Cardiac ventricle fibroblast (primary cell): ENCODE measurements around a stretch of chr5.

- RAMPAGE, long total RNA: no peak
These were observed 325 bp upstream of the EFNA5 start for GRCh38 chr5:107671154-107671370.

DNA sequence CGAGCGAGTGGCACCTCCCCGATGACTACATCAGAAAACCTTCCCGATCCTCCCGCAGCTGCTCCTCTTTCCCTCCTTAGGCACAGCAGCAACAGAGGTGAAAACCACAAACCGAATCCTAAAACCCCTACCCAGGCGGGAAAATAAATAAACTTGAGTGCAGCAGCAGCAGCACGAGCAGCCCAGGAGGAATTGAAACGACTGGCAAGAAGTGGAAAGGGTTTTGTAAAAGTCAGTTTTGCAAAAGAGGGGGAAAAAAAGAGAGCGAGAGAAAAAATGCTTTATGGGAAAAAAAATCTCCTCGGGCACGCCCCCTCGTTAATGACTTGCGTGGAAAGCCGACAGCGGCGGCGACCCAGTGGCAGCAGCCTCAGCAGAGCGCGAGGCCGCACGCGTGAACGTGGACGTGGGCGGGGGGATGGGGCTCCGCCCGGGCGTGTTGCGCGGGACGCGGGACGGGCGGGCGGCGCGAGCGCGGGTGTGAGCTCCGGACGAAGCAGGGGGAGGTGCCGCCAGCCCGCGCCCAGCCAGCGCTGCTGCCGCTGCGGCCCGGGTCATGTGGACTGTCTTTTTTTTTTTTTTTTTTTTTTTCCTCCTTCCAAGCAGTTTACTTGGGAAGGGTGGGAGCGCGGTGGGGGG, 1.3 kb upstream of the EFNA5 start:
- RAMPAGE, long total RNA: no peak

DNA sequence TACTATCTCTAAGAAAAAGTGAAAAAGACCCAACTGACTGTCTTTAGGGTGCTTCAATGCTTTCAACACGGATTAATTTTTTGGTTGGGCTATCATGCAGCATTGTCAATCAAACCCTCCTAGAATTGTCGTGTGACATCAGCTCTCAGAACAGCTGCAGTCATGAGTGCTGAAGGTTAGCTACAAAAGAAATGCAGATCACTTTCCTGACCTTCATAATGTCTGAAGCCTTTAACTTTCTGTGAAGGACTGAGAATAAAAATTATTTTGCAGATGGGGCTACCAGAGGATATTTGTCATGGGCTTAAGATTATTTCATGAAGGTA, 107.9 kb upstream of the EFNA5 start:
- RAMPAGE, long total RNA: no peak

DNA sequence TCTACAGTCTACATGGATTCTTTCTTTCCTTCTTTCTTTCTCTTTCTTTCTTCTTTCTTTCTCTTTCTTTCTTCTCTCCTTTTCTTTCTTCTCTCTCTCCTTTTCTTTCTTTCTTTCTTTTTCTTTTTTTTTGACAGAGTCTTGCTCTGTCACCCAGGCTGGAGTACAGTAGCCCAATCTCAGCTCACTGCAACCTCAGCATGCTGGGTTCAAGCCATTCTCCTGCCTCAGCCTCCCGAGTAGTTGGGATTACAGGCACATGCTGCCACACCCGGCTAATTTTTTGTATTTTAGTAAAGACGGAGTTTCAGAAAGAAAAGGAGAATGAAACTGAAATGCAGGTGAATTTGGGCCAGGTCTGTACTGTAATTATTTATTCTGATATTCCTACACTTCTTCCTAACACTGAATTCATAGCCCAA, 323.5 kb downstream of the FBXL17 start:
- RAMPAGE, long total RNA: no peak

DNA sequence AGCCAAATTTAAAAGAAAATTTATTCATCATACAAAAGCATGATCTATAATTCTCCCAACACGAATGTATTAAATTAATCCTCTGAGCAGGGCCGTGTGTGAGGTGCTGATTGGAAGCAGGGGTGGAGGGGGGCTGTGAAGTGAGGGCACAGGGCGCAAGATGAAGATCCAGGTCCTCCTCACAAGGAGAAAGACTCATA, 206.9 kb downstream of the FBXL17 start:
- RAMPAGE, long total RNA: no peak

DNA sequence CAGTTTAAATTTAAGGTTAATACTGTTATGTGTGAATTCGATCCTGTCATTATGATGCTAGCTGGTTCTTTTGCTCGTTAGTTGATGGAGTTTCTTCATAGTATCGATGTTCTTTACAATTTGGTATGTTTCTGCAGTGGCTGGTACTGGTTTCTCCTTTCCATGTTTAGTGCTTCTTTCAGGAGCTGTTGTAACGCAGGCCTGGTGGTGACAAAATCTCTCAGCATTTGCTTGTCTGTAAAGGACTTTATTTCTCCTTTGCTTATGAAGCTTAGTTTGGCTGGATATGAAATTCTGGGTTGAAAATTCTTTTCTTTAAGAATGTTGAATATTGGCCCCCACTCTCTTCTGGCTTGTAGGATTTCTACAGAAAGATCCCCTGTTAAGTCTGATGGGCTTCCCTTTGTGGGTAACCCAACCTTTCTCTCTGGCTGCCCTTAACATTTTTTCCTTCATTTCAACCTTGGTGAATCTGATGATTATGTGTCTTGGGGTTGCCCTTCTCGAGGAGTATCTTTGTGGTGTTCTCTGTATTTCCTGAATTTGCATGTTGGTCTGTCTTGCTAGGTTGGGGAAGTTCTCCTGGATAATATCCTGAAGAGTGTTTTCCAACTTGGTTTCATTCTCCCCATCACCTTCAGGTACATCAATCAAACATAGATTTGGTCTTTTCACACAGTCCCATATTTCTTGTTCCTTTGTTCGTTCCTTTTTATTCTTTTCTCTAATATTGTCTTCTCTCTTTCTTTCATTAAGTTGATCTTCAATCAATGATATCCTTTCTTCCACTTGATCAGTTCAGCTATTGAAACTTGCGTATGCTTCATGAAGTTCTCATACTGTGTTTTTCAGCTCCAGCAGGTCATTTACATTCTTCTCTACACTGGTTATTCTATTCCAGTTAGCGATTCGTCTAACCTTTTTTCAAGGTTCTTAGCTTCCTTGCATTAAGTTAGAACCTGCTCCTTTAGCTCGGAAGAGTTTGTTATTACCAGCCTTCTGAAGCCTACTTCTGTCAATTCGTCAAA, 170.3 kb downstream of the FBXL17 start:
- RAMPAGE, long total RNA: no peak

DNA sequence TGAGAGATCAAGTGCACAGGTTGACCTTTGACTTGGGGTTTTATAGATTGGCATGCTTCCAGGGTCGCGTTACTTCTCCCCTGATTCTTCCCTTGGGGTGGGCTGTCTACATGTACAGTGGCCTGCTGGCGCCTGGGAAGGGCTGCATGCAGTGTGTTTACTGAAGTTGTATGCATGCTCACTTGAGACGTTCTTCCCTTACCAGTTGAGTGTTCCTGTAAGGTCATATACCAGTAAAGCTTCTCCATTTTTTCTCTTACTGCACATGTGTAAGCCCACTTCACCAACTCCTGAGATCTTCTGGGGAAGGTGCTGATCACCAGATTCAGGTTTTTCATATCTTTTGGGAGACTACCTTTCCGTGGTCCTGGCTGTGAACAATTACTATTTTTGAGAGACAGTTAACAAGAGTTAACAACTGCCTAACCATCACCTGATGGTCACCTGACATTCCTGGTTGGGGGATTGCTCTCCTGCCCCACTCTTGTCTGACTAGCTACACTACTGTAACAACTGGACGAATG, 126.9 kb upstream of the FER start:
- RAMPAGE, long total RNA: no peak

DNA sequence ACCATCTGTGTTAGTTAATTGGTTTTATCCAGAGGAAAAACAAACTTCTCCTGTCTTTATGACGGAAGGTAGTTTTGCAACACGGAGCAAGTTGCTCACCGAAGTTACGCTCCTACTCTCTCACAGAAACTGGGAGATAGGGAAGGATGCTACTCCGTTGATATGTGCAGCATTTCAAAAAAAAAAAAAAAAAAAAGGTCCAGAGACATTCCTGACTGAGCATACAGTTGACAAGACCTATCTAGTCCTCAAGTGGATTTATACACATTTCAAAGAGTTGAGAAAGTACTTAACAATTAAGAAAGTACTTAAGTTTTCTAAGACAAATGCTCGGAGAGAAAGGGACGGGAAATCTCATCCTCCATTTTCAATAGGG, 550 bp upstream of the FER start:
- RAMPAGE, long total RNA: no peak

DNA sequence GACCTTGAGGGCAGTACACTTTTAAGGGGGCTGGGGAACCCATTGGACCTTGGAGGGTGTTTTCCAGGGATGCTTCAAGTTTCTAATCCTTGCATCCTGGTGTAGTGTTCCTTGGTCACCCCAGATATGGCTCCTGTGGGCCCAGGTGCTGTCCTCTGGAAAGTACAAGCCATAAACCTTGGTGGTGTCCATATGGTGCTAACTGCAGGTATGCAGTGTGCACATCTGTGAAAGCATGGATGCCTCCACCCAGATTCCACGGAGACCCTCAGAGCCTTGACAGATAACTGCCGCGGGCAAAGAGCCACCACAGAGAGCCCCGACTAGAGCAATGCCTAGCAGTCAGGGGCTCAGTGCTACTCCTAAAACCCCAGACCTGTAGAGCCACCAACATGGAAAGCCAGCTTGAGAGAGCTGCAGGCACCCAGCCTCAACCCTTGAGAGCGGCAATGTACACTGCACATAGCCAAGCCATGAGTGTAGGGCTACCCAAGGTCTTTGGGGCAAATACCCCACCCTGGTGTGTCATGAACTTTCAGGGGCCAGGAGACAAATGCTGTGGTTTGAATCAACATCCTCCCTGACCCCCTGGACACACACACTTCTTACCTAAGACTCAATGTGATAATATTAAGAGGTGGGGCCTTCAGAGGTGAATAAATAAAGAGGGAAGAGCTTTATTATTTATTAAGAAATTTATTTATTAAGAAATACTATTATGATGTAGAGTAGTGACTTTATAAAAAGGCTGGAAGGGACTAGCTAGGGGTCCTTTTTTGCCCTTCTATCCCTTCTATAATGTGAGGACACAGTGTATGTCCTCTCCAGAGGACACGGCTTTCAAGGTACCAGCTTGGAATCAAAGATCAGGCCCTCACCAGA, 318.3 kb downstream of the PJA2 start:
- RAMPAGE, long total RNA: no peak

DNA sequence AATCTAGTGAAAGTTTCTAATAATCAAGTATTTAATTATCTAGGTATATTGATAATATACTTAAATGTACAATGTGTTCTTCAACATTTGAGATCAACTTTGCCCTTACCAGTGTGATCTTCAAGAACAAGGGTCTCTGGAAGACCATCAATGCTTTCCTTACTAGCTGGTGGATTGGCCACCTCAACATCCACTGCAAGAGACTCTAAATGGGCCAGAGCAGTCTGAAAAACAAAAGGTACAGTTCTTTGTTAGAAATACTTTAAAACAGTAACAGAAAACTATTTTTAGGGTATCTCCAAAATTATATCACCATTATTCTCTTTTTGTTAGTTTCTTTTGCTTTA, 65.2 kb downstream of the PJA2 start:
- RAMPAGE, long total RNA: no peak

DNA sequence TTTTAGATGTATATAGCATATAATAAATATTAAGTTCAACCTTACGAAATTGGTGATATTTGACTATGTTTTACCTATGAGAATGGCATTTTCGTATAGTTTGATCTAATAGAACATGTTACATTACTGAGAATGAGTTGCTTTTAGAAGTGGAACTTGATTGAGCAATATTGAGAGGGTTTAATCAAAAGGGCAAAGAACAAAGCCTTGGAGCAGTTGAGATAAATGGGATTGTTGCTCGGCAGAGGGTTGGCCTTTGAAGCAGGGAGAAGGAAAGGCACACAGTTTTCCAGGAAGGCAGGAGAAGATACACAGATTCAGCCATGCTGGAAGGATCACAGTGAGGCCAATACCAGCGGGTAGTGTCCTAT, 19.4 kb downstream of the MAN2A1 start:
- RAMPAGE, long total RNA: no peak

DNA sequence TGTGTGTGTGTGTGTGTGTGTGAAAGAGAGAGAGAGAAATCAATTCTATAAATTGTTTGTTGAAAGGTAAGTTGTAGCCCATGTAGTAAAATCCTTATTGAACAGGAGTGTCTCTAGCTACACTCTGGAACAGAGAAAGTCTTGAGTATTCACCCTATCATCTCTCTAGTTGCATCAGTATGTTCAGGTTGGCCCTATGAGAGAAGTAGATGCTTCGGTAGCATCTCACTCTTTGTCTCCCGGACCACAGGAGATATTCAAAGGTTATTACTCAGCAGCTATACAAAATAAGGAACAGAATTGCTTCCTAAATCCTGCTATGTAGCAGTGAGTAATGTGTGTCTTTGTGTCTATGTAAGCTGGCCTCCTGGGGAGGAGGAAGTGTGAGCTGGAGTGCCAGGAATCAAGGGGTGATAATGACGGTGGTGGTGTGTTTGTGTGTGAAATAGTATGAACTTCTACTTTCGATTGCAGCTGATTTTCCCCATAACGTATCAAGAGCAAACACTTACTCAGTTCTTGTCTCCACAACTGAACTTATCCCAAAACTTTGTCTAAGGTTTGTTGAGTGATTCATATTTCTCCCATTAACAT, 310.9 kb downstream of the MAN2A1 start:
- RAMPAGE, long total RNA: no peak

- RAMPAGE, long total RNA: no peak
These were observed 144.0 kb upstream of the TSLP start for GRCh38 chr5:110927486-110927880.

- RAMPAGE, long total RNA: no peak
These were observed 1.5 kb downstream of the TSLP start for GRCh38 chr5:111072787-111073695.

DNA sequence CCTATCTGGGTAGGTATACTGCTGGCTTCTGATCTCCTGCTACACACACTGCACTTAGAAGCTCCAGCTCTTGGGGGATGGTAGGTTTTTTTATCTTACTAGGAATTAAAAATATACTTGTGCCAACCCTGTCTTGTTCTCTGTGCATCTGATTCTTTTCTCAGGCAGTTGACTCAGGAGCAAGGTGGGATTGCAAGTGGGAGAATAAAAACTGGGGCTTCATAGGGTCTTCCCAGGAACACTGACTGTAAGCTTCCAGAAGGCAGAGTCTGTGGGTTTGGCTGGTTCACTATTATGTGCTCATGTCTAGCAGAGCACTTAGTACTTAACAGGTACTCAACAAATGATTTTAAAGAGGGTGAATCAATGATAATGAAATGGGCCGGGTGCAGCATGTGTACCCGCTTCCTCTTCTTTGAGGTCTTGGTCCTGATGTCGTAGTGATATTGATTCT, 5.5 kb downstream of the CAMK4 start:
- RAMPAGE, long total RNA: no peak

- RAMPAGE, long total RNA: no peak
These were observed 76.1 kb downstream of the NREP start for GRCh38 chr5:111680615-111681507.

- RAMPAGE, long total RNA: no peak
These were observed 8.7 kb downstream of the NREP start for GRCh38 chr5:111748241-111748681.

- RAMPAGE, long total RNA: no peak
These were observed 69.2 kb upstream of the NREP start for GRCh38 chr5:111826241-111826606.

DNA sequence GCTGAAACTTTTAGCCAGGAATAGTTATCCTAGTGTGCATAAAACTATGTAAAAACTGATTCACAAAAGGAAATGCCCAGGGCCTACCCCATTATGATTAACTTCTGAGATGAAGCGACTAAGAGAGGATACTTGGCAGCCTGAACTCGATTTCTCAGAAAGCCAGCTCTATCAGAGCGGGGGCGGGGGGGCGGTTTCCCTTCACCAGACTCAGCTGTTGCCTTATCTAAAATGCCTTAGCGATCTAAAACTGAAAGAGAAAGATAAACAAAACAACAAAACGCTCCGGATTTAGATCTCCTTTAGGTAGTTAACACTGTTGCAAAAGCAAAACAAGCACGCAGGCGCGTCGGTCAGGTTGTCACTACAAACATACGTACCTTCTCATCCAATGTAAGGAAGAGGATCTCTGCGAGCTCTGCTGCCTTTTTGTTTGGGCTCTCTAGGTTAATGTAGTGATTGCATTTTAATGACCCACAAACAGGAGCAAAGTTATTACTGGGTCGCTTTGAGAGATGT, 1.2 kb downstream of the EPB41L4A start:
- RAMPAGE, long total RNA: no peak

- RAMPAGE, long total RNA: no peak
These were observed 30.7 kb upstream of the APC start for GRCh38 chr5:112707114-112707282.